Metastatic Breast Carcinoma in the Brain (tissue), 10 donors: Measurements from ENCODE around the gene FAR1.

GRCh38 chr11:11960205-11961318 is 47.9 kb downstream of the DKK3 start:
- PRO-cap, 10 experiments, result no peak in any of the 10 experiments

GRCh38 chr11:12212994-12213637 is 102.7 kb downstream of the MICAL2 start:
- PRO-cap, 10 experiments, result no peak in any of the 10 experiments

DNA sequence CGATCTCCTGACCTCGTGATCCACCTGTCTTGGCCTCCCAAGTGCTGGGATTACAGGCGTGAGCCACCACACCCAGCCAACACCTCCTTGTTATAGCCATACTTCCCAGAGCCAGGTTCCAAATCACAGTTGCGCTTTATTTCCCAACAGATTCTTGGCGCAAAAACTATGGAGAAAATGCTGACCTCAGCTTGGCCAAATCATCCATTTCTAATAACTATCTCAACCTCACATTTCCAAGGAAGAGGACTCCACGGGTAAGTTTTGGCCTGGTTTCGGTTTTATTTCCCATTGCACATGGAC is 116.4 kb downstream of the MICAL2 start:
- PRO-cap, 10 experiments, result no peak in any of the 10 experiments

GRCh38 chr11:12236558-12237617 is 126.5 kb downstream of the MICAL2 start:
- PRO-cap, 10 experiments, result peak in 1 of 10 experiments; most common plus-strand start chr11:12237381 (in 1)

DNA sequence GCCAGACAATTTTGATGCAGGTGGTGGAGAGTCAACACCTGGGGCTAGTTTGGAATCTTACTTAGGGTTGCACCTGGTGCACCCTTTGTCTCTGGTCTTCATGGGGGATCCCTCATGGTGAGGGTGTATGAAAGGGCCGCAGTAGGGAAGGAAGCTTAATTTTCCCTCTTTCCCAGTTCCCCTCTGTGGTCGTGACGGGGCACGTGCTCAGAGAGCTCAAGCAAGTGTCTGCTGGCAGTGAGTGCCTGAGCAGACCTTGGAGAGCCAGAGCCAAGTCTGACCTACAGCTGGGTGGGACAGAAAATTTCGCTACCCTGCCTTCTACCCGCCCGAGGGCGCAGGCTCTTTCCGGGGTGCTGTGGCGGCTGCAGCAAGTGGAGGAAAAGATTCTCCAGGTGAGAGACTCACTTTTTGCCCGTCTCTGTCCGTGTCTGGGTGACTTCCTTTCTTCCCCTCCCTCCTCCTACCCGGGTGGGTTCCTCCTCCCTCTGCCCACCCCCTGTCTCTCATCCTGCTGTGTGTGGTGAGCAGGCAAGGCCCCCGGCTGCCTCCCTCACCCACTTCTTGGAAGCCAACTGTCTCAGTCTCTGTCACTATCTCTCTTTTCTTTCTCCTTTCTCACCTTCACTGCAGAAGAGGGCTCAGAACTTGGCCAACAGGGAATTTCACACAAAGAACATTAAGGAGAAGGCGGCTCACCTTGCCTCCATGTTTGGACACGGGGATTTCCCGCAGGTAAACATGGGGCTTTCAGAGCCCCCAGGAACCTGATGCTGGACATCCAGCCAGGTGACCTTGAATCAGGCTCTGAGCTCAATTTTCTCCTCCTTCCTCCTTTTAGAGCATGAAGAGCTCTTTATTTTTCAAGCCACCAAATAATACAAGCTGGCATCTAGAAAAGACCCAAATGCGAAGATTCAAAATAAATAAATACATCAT is 131.9 kb downstream of the MICAL2 start:
- PRO-cap, 10 experiments, result no peak in any of the 10 experiments

DNA sequence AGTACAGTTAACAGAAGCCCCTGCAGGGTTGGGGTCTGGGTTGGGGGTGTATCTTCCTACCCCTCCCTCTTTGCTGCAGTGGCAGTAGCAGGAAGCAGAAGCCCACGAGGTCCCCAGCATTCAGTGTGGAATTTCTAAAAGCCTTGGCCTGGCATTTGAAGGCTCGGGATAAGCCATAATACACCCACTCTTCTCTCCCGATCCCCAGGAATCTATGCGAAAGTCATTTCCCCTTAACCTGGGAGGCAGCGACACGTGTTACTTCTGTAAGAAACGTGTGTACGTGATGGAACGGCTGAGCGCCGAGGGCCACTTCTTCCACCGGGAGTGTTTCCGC is 120.8 kb upstream of the PARVA start:
- PRO-cap, 10 experiments, result no peak in any of the 10 experiments

DNA sequence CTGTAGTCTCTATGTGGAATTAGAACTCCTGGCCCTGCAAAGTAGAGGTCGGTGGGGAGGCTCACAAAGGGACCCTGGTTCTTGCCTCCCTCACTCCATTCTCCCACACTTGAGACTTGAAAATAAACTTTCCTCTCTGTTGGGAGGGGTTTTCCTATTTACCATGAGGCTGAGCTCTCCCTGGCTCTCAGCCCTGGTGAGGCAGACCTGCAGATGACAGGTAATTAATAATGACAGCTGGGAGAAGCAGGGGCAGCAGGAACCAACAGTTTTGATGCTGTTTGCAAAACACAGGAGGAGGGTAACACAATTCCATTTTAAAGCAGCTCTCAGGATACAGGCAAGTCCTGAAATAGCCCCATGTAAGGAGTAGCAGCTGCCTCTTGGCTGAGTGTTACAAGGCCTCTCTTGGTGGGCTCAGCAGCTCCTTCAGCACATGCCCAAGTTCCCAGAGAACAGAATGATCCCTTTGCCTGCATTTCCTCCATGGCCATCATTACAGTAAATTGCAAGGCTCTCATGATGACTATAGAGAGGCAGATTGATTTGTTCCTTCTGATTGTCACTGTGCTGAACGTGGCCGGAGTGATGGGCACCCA is 13.3 kb downstream of the PARVA start:
- PRO-cap, 10 experiments, result no peak in any of the 10 experiments

GRCh38 chr11:12397616-12398144 is 20.3 kb downstream of the PARVA start:
- PRO-cap, 10 experiments, result peak in 1 of 10 experiments; most common minus-strand start chr11:12398067 (in 1)

DNA sequence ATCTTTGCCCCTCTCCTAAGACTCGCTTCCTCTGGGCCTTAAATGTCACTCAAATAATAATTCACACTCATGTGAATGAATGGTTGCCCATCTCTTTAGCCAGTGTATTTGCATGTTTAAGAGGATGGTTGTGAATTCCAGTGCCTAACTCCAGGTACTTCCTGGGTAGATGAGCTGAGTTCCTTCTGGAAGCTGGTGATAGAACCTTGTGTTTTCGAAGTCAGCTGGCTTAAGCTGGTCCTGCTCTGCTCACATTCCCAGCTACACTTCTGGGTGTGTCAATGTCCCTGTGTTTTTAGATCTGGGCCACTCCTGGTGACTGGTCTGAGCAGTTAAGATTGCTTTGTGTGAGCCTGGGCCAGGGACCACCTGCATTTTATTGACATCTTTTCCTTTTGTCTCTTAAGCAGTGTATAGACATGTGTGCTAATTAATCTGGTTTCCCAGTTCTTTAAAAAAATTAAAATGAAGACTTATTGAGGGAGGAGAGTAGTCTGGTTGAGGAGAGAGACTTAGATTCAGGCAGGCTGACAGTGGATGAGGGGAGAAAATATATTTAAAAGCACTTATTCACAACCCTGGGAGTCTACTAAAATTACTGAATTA is 10.7 kb downstream of the TEAD1 start:
- PRO-cap, 10 experiments, result peak in 1 of 10 experiments; most common plus-strand start position 309 of the sequence (in 1); most common minus-strand start position 150 of the sequence (in 1)

DNA sequence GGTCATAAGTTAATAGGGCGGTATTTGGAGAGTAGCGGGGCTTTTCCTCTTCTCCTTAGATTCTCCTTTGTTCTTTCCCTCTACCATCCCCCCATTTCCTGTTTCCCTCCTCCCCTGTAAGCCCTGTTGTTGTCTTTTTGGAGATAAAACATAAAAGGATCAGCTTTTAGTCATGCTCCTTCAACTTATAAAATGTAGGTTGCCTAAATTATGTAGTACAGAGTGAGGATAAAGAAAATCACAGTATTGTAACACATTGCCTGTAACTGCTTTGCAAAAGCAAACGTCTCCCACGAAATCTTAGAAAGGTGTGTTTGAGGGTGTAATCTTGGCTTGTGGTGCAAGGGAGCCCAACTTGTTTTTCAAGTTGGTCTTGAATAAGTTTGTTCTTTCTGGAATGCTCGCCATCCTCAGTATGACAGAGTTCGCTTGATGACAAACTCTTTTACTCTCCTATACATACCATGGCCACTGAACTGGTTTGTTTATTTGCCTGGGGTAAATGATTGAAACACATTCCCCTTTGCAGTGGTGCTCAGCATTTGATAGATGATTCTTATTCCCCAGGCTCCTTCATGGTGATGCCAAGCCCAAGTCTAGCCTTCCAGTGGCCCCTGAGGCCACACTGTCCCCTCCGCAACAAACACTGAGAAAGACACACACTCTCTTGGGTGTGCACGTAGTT is 49.5 kb downstream of the TEAD1 start:
- PRO-cap, 10 experiments, result peak in 4 of 10 experiments; most common plus-strand start position 407 of the sequence (in 1); most common minus-strand start position 312 of the sequence (in 2)

DNA sequence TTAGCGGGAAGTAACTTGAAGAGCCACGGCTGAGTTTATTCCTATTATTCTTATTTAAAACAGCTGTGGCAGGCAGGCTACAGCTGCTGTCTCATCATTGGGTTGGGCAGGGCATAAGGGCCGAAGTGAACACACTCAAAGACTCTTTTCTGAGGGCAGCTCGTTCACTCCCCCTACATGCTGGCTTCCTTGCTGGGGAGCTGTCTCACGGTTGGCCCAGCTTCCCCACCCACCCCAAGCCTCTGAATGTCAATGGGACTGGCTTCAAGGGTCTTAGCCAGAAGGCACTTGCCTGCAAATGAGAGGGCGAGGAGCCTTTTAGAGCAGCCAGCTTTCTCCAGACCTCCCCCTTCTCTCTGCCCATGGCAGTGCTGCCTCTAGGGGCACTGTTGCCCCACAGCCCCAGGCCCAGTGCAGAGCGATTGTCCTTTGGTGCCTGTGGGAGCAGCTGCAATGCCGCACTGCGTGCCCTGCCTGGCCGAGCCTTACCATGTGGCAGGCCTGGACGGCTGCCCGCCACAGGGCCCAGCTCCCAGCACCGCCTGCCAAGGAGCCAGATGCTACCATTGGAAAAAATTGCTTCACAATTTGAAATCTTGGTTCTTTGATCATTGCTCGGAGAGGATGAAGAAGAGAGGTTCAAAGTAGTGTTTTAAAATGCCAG is 94.6 kb upstream of the RASSF10 start:
- PRO-cap, 10 experiments, result no peak in any of the 10 experiments

DNA sequence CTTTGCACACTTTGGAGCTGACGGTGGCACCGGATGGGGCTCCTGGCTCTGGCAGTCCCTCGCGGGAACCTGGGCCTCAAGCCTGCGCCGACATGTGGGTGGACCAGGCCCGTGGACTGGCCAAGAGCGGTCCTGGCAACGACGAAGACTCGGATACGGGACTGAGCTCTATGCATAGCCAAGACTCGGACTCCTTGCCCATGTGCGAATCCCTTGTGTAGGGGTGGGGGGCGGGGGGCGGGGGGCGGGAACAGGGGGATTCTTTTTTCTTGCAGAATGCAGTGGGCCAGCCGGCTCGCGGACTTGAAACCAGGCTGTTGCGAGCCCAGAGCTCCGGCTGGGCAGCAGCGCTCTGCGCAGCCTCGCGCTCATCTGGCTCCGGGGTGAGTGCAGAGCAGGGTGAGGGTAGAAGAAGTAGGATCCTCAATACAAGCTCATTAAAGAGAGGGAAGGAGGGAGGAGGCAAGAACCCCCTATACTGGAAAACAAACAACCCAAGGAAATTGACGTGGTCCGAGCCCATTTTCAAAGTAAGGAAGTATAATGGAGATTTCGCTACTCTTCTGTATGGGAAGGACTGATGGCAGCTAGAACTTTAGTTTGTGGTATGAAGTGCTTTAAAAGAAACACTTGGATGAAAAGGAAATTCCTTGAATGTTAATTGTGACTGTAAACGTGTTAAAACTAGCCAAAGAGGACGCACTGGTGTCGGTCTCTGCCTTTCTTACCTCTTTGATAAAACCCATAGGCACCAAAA is 1.9 kb downstream of the RASSF10 start:
- PRO-cap, 10 experiments, result peak in 2 of 10 experiments; most common plus-strand start position 274 of the sequence (in 2); most common minus-strand start position 118 of the sequence (in 1)

GRCh38 chr11:13051331-13051738 is 42.2 kb downstream of the RASSF10 start:
- PRO-cap, 10 experiments, result peak in 3 of 10 experiments; most common plus-strand start chr11:13051519 (in 3); most common minus-strand start chr11:13051394 (in 1)

GRCh38 chr11:13278415-13279005 is 920 bp downstream of the BMAL1 start:
- PRO-cap, 10 experiments, result no peak in any of the 10 experiments

DNA sequence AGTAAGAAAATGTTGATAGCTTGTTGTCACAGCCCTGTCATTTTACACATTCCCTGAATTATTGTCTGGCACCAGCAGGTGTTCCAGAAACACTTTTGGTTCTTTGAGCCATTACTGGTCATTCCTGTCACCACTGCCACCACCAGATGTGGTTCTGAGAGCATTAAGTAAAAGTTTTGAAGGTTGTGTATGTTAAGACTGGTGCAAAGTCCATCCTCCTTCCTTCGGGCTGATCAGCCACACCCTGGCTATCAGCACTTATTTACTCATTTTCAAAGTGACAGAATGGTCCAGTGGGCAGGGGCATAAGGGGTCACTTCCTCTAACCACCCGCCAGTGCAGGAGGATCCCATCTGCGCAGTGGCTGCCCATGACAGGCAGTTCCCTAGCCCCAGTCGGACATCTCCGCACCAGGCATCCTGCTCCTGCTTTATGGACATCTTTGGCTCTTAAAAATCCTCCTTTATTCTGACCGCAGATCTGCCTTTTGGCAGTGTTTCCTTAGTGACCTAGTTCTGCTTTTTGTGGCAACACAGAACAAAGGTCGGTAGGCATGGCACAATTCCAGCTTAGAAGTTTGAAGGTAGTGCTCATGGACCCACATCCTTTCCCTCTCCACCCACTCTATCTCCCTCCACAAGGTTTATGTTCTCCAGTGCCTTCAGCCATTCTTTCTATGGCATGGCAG is 55.8 kb downstream of the BMAL1 start:
- PRO-cap, 10 experiments, result no peak in any of the 10 experiments

GRCh38 chr11:13337947-13339268 is 60.8 kb downstream of the BMAL1 start:
- PRO-cap, 10 experiments, result peak in 1 of 10 experiments; most common minus-strand start chr11:13338598 (in 1)

DNA sequence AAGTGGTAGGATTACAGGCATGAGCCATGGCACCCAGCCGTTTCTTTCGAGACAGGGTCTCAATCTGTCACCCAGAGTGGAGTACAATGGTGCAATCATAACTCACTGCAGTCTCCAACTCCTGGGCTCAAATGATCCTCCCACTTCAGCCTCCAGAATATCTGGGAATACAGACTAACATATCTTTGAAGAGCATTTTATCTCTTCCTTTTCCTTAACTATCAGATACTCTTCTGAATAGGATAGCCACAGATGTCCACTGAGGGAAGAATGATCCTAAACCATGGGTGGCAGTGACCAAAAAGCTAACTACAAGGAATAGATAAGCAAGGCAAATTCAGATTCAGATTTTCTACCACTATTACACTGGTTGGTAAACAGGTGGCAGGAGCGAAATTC is 15.8 kb downstream of the BTBD10 start:
- PRO-cap, 10 experiments, result no peak in any of the 10 experiments

DNA sequence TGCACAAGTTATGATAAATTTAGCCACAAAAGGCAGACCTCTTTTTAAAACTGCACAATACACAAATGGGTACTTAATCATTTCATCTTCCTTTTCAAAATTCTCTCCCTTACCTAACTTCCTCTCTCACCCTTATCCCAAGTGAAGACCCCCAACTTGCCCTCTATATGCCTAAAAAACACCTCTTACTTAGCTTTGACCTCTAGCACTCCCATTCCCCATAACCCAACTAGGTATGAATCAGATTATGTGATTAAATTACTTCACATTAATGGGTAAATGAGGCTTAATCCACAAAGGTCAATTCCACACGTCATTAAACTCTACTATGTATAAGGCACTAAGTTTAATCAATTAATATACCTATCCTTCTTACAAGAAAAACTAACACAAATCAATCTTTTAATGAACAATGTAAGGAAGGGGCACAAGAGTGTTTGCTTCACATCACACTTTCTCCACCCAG is 2.8 kb downstream of the BTBD10 start:
- PRO-cap, 10 experiments, result no peak in any of the 10 experiments

- PRO-cap, 10 experiments, result no peak in any of the 10 experiments
Measured at GRCh38 chr11:13462166-13462642, 818 bp downstream of the BTBD10 start.

- PRO-cap, 10 experiments, result peak in 10 of 10 experiments; most common plus-strand start chr11:13668711 (in 6)
Measured at GRCh38 chr11:13668540-13669214, at the start of gene FAR1. FAR1 (plus strand) TSS chr11:13668668.